Penis (tissue), 1 donor: ENCODE measurements around a stretch of chr20.

DNA sequence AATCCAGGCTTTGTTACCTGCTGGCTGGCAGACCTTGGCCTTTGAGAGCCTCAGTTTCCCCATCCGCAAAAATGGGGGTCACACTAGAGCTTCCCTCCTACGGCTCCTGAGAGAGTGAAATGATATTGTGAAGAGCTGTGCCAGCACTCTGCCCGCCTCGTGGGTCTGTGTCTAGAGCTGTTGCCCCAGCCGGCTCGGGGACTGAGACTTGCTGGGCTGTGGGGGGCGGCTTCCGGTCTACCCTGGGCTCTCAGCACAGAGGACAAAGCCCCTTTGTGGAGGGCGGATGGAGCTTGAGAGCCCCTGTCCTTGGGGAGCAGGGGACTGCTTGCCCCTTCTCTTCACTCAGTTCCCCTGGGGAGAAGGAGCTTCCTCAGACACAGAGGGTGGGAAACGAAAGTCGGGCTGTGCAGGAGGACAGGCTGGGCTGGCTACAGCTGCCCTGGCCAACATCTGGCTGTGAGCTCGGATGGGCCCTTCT, 11.0 kb downstream of the SRC start:
- PRO-cap, result no peak

DNA sequence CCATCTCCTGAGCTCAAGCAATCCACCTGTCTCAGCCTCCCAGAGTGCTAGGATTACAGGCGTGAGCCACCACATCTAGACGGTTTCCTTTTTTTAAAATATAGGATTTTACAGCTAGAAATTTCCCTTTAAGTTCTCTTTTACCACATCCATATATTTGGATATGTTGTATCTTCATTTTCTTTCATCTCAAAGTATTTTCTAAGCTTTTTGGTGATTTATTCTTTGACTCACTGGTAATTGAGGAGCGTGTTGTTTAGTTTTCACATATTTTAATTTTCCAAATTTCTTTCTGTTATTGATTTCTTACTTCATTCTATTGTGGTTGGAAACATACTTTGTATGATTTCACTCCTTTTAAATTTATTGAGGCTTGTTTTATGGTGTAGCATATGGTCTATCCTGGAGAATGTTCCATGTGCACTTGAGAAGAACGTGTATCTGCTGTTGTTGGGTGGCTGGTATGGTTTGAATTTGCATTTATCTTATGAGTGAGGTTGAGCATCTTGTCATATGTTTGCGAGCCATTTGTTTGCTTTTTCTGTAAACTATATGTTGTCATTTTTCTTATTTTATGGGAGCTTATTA, 26.4 kb downstream of the SRC start:
- PRO-cap, result no peak

DNA sequence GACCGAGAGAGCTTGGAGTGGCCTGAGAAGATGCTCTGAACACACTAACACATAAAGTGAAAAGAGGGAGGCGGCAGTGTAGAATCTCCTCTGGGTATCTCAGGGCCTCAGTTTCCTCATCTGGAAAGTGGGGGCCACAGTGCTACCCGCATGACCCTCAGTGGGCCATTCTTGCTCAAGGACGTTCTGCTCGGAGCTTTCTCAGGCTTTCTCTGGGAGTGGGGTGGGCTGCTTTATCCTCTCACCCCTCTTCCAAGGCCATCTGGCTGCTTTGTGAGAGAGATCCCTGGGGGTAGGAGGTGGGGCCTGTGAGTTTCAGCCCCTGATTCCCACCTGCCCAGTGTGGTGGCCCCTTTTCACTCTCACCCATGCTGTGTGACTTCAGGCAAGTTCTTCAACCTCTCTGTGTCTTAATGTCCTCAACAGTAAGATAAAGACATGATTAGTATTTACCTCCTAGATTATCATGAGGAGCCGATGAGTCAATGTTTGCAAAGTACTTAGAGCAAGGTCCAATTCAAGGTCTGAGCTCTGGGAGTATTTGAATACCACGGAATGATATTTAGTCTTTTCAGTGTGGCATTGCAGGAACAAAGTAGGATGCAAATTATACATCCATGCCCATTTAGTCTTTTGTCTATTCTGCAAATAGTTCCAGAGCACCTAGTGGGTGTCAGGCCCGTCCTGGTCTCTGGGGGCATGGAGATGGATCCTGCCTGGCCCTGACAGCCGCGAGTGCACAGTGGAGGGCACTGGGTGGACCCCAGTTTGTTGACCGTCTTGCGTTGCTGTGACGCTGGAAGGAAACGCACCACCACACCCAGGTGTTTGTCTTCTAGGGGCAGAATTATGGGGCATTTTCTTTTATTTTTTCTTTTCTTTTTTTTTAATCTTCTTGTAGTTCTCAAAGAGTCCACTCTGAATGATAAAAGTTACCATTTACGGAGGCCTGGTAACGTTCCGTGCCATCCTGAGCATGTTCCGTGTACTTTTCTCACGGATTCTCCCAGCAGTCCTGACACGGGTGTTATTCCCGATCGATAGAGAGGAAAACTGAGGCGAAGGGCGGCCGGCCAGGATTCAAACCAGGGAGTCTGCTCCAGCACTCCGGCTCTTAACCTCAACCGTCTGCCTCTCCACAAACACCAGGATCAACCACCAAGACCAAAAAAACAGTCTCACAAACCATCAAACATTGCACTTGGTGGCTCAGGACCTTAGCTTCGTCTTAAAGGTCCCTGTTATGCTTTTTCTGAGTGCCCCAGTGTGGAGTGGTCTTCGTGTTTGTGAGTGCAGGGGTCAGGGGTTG, 34.5 kb downstream of the SRC start:
- PRO-cap, result no peak

- PRO-cap, result no peak
Observed at GRCh38 chr20:37382190-37382497, 36.2 kb downstream of the SRC start.

- PRO-cap, result no peak
Observed at GRCh38 chr20:37406173-37407113, 60.5 kb downstream of the SRC start.

DNA sequence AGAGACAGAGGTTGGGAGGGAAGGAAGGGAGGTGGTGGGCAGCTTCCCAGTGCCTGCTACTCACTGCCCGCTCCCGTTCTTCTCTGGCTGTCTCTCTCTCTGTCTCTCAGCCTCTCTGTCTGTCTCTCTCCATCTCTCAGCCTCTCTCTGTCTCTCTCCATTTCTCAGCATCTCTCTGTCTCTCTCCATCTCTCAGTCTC, 72.4 kb downstream of the SRC start:
- PRO-cap, result no peak

- PRO-cap, result unidirectional peak, minus-strand start at chr20:37503382
Observed at GRCh38 chr20:37503135-37504132, 17.6 kb upstream of the NNAT start.

GRCh38 chr20:37506697-37507097, 14.4 kb upstream of the NNAT start:
- PRO-cap, result no peak

DNA sequence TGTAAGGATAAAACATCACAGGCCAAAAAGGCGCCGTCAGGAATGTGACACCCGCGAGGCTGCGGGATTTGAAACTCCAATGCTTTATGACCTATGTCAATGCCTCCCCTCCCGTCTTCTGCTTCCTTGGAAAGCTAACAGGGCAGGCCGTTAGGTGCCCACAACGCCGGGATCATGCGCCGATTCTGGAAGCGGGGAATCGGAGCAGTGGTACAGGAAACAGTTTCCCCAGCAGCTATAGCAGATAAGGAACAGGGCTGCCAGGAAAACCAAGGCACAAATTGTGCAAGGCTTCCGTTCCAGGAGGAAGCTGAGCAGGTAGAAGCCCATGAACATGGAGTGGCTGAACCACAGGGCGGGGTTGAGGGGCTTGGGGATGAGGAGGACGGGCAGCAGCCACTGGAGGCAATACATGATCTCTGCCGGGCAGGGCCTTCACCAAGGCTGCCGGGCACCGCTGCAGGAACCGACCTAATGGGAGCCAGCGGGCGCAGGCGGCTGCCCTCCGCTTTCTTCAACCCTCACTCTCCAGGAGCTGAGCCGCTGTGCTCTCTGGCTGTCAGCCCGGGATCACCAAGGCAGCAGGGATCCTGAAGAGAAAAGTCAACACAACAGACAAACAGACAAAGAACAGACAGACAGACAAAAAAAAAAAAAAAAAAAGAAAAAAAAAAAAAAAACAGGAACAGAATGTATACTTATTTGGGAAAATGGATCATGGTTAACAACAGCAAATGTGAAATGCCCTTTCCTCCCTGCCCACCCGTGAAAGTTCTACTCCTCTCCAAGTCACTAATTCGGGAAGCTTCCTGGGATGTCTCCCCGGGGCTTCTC, 2.1 kb upstream of the NNAT start:
- PRO-cap, result no peak

DNA sequence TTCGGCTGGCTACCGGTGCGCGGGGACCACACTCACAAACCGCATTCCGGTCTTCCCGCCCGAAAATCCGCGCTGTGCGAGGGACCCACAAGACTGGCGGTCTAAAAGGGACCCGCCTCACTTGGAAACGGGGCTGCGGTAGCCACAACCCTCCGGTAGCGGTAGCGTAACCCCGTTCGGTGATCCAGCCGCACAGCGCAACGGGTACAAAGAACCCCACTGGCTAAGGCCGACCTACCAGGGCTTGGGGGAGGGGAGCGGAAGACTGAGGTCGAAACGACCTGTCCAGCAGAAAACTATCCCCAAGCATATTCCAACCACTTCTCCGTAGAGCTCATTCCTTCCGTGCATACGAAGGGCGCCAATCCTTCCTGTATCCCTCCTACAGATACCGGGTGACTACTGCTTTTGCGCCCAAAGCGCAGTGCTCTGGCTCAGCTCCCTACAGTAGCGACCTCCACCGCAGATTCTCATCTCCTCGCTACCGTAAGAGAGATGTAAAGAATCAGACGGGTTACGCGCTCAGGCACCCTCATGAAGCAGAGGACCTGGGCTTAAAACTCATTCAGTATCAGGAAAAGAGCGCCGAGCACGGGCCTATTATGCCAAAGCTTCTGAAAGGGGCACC, 736 bp upstream of the NNAT start:
- PRO-cap, result no peak

DNA sequence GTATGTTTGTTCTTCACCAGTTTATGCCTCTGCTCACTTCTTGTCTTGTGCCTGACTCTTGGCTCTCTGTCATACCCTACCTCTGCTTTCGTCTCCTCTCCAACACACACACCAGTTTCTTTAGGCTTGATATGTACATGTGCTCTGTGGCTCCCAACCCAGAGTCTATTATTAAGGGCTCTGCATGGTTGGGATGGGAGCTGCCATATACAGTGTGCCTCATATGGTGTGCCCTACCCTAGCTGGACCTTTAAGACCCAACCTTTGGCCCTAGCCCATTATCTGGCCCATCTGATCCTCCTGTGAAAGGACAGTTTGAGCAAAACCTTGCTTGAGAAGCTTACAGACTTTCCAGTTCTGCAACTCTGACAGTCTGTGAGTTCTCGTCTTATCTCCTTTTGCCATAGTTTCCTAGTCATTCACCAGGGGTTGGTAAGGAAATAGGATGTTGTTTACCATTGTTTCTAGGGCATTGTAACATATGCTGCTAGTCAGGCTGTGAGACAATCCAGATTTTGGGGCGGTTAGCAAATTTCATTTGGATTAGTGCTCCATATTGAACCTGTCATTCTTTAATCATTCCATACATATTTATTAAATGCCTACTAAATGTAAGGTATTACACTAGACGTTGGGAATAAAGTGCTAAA, 17.1 kb downstream of the CTNNBL1 start:
- PRO-cap, result no peak

DNA sequence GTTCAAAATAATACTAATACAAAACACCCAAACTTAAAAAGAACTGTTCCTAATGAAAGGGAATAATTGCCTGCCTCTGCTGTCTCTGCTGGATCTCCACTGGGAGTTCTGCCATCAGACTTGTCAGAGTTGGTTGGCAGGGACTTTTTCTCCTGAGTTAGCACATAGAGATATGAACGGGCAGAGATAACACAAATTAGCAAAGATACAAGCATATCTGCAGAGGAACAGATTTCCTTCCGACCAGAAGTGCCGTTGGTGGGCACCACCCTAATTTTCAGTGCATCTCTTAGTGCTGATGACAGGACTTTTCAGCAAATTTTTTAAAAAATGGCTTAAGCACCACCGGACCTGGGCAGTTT, 18.8 kb downstream of the CTNNBL1 start:
- PRO-cap, result no peak

- PRO-cap, result no peak
Observed at GRCh38 chr20:37823340-37824128, 79.4 kb upstream of the VSTM2L start.

DNA sequence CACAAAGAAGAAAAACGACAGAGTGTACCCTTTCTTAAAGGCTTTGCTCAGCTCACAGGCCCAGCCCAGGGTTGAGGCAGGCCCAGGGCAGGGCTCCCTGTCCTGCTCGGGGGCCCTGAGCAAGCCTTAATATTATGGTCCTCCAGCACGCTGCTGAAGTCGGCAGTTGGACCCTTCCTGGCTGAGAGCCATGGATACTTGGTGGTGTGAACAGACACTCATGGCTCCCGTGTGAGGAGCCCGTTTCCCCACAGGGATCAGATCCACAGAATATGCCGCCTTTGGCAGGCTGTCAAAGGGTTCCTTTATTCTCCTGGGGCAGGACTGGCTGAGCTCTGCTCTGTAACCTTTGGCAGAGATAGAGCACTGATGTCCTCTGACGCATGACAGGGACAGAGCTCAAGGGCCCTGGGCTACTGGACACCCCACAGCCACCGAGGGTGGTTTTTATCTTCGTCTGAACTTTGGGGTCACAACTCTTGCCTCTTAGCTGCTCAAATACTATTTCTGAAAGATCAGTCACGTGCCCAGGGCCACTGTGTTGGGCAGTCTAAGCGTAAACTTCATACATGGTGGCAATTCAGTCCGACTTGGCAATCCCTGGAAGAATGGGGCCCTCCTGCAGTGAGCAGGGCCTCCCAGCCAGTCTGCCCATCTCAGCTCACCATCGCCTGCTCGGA, 49.2 kb downstream of the TTI1 start:
- PRO-cap, result no peak

GRCh38 chr20:38067416-38067928, 33.9 kb downstream of the RPRD1B start:
- PRO-cap, result no peak

- PRO-cap, result no peak
Observed at GRCh38 chr20:38143983-38144955, 20.8 kb downstream of the TGM2 start.

DNA sequence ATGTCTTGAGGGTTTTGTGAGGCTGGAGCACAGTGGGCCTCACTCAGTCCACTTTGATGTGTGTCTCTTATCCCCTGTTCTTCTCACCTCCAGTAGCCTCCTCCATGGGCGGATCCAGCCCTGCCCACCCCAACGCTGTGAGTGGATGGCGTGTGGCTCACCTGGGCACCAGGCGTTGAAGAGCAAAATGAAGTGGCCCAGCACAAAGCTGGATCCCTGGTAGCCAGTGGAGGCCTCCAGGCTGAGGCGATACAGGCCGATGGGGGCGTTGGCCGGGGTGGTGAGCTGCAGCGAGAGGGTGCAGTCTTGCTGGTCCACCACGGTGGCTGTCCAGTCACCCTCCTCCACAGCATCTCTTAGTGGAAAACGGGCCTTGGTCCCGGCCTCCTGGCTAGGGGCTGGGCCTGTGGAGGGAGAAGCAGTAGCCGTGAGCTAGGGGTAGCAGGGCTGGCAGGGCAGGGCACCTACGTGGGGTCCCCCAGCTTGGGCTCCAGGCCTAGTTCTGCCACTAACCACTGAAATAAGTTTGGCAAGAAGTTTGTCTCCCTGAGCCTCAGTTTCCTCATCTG, 9.3 kb downstream of the TGM2 start:
- PRO-cap, result no peak

DNA sequence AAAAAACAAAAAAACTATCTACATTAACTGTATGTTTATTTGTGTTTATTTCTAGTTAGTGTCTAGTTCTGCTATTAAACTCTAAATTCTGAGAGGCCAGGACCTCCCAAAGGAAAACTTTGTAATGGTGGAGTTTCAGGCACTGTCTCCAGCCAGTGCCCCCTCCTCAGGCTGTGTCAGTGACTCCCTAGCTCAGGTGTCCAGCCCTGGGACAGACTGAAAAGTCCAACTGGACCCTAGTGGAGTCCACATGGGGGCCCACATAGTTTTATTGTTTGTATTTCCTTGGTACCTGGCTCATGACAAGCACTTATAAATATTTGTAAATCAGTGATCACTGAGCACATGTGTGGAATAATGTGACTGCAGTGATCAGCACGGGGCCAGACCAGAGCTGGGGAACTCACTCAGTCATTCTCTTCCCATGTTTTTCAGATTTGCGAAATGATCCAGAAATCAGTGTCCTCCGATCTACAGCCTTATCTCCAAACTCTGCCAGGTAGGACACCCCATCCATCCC, 14.0 kb downstream of the LBP start:
- PRO-cap, result no peak

DNA sequence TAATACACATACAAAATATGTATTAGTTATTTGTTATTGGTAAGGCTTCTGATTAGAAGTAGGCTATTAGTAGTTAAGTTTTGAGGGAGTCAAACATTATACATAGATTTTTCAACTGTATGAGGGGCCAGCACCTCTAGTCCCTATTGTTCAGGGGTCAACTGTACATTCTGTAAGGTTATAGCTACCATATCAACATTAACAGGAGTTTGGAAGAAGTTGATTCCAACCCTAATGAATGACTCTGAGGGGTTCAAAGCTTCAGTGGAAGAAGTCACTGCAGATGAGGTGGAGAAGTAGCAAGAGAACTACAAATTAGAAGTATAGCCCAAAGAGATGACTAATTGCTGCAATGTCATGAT, 30.5 kb downstream of the RALGAPB start:
- PRO-cap, result no peak

DNA sequence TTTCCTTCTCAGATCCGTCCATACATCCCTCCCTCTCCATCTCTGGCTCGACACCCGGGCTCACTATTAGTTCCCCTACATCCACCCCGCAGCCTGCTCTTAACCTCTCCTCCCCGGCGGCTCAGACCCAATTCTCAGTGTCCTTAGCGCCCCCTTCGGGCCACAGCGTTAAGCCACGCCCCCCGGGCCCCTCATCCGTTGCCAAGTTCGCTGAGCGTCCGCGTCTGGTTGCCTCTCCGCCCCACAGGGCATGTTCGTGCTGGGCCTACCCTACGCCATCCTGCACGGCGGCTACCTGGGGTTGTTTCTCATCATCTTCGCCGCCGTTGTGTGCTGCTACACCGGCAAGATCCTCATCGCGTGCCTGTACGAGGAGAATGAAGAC, 2.9 kb downstream of the SLC32A1 start:
- PRO-cap, result no peak